ENCODE measurements around the gene PDSS2.

DNA sequence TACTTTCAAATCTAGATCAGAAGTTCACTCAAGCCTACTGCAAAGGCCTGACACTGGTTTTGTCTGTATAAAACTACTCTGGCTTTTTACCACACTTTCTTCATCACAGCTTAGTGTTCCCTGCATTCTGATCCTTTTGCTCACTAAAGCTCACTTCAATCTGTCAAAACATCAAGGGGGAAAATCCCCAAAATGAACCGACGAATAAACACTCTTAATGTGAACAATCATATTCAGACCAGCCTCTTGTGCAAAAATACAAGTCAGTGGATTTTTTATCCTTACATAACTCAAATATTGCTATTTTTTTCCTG, 98.5 kb downstream of the PRDM1 start:
- RRBS, result no CpG with 5 or more reads among the region's 2 CpGs

GRCh38 chr6:106195609-106196120, 109.5 kb downstream of the PRDM1 start:
- RRBS, result no CpG with 5 or more reads among the region's 4 CpGs

DNA sequence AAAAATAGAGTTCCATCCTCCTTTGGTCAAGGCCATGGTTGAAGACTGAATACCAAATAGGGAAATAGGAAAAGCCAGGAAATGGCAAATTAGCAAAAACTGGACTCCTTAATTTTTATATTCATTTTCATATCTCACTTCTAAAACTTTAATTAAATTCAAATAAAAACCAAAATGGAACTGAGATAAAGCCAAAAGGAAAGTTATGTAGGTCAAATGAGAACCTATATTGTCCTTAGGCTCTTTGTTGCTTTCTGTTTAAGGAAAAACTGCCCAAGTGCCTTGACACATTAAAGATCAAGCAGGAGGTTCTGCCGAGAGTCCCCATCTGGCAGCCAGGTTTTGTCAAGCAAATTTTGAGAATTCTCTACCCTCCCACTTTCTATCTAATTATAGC, 79.6 kb downstream of the ATG5 start:
- RRBS, result no CpG with 5 or more reads among the region's 1 CpG

GRCh38 chr6:106270768-106271476, 54.6 kb downstream of the ATG5 start:
- RRBS, result no CpG with 5 or more reads among the region's 2 CpGs

GRCh38 chr6:106447794-106448531, 87.4 kb downstream of the CRYBG1 start:
- RRBS, result no CpG with 5 or more reads among the region's 8 CpGs

DNA sequence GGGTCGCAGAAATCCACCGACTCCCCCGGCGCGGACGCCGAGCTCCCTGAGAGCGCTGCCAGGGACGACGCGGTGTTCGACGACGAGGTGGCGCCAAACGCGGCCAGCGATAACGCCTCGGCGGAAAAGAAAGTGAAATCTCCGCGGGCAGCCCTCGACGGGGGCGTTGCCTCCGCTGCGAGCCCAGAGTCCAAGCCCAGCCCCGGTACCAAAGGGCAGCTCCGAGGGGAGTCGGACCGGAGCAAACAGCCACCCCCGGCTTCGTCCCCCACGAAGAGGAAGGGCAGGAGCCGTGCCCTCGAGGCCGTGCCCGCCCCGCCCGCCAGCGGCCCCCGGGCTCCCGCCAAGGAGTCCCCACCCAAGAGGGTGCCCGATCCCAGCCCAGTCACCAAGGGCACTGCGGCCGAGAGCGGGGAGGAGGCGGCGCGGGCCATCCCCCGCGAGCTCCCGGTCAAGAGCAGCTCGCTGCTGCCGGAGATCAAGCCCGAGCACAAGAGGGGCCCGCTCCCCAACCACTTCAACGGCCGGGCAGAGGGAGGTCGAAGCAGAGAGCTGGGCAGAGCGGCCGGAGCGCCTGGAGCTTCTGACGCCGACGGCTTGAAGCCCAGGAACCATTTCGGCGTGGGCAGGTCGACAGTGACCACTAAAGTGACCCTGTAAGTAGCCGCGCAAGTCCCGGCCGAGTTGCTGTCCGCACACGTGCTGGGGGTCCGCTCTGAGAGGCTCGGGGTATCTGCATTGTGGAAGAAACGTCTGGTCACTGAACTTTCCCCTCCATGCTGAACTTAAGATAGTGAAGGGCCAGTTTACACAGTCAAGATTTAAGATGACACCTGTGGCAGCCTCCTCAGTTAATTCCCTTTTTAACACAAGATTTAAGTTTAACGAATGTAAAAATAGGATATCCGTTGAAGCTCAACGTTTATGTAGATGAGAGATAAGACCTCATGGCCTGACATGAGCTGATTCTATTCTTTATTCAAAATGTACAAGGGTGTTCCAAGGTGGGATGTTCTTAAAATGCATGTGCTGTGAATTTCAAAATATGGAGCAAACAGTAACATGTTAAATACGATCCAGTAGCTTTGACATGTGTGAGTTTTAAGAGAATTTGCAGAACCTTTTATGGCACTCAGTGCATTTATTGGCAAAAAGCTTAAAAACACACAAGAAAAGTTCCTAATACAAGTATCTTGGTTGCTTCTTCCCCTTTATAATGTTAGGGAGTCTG, 116.5 kb downstream of the RTN4IP1 start:
- RRBS, result 8% methylated on average over 35 of the region's 83 CpGs

DNA sequence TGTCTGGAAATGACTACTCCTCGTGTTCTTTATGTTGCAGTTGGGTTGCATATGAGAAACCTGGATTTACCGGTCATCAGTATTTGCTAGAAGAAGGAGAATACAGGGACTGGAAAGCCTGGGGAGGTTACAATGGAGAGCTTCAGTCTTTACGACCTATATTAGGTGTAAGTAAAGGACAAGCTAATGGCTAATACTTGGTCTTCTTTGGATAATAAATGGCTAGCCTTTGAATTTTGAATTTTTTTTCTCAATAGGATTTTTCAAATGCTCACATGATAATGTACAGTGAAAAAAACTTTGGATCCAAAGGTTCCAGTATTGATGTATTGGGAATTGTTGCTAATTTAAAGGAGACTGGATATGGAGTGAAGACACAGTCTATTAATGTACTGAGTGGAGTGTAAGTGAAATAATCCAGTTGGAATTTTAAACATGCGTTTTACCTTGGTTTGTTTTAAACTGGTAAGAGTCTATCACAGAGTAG, 84.7 kb downstream of the RTN4IP1 start:
- RRBS, result no CpG with 5 or more reads among the region's 4 CpGs

DNA sequence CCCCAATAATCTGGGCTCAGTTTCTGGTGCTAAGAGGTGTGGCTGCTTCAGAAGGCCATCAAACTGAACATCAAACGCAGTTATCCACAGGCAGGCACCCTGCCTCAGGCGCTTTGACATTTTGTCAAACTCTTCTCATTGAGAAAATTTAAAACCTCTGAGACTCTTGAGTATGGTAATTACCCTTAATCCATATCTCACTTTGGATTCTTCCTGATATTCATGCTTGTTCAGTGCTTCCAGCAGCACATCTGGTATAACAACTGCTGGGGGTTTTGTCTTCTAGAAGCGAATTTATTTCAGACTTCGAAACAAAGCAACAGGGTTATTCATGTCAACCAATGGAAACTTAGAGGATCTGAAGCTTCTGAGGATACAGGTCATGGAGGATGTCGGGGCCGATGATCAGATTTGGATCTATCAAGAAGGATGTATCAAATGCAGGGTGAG, 68.2 kb downstream of the RTN4IP1 start:
- RRBS, result no CpG with 5 or more reads among the region's 6 CpGs

DNA sequence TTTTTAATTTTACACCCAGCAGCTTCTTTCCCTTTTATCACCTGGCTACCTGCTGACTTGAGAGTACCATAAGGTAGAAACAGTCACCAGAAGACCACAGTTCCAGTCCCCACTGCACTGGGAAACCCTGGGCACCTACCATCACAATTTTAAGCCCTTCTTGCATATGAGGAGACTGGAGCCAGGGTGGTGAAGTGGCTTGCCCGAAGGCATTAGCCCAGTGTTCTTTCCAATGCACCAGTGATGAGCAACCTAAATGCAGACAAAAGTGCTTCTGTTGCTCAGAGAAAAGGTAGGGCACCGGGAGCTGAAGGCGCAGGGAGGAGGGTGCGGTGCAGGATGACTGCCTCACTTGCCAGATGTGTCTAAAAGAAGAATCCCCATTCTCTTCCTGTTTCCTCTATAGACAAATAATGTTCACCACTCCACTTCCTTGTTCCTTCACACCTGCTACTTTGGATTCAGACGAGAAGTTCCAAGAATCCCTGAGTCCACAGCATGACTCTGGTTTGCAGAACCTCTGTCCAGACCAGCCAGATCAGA, 86.5 kb downstream of the QRSL1 start:
- RRBS, result no CpG with 5 or more reads among the region's 5 CpGs

DNA sequence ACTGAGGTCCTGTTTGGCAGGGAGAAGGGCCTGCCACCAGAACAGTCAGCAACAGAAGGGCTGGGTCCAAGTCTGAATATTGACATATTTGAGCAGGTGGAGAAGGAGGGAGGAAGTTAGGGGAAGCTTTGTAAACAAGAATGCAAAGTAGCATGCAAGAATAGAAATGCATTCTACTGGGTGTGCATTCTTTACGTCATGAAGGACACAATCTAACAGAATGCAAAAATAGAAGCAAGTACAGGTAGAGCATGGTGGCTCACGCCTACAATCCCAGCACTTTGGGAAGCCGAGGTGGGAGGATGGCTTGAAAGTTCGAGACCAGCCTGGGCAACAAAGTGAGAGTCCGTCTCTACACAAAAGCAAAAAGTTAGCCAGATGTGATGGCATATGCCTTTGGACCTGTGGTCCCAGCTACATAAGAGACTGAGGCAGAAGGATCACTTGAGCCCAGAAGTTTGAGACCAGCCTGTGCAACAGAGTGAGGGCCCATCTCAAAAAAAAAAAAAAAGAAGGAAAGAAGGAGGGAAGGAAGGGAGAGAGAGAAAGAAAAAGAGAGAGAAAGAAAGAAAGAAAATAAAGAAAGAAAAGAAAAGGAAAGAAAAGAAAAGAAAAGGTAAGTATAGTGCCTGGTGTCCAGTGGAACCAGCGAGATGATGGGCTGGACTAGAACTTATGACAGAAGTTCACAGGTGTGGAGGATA, 100.7 kb downstream of the QRSL1 start:
- RRBS, result no CpG with 5 or more reads among the region's 6 CpGs

DNA sequence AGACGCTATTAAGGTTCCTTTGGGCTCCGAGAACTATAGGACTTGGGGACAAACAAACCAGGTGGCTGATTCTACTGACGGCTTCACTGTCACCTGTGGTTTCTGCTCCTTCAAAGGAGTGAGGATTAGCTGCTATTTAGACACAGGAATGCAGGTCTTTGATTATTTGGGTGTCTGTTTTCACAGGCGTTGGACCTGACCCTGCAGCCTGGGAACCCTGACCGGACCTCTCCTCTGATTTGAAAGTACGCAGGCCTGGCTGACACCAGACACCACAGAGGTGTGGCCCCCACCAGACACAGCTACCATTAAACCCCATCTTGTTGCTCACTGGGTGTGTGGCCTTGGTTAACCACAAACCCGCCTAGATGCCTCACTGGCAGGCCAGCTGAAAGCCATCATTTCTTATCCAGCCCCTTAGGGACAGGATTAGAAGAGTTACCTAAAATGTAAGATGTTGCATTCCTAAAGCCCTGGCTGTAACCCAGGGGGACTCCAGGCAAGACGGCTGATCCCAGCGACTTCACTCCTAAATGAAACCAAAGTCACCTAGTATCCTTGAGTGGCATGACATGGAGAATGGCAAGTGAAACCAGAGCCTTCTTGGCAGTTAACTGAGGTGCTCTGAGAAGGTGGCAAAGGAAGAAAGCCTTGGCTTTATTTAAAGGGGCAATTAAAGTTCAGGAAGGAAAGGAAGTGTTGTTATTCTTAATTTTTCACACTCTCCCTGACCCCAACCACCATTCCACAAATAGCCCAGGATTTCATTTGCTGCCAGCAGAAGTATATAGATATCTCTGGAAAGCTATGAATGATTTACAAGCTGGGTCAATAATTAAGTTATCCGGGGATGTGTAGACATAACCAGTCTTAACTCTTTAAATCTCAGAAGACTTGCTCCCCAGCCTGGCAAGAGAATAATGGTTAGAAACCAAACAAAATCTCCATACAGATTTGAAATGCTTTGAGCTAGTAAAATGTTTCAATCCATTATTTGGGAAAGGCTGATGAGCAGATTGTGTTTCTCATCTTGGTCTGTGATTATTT, 169.9 kb downstream of the QRSL1 start:
- RRBS, result no CpG with 5 or more reads among the region's 10 CpGs

DNA sequence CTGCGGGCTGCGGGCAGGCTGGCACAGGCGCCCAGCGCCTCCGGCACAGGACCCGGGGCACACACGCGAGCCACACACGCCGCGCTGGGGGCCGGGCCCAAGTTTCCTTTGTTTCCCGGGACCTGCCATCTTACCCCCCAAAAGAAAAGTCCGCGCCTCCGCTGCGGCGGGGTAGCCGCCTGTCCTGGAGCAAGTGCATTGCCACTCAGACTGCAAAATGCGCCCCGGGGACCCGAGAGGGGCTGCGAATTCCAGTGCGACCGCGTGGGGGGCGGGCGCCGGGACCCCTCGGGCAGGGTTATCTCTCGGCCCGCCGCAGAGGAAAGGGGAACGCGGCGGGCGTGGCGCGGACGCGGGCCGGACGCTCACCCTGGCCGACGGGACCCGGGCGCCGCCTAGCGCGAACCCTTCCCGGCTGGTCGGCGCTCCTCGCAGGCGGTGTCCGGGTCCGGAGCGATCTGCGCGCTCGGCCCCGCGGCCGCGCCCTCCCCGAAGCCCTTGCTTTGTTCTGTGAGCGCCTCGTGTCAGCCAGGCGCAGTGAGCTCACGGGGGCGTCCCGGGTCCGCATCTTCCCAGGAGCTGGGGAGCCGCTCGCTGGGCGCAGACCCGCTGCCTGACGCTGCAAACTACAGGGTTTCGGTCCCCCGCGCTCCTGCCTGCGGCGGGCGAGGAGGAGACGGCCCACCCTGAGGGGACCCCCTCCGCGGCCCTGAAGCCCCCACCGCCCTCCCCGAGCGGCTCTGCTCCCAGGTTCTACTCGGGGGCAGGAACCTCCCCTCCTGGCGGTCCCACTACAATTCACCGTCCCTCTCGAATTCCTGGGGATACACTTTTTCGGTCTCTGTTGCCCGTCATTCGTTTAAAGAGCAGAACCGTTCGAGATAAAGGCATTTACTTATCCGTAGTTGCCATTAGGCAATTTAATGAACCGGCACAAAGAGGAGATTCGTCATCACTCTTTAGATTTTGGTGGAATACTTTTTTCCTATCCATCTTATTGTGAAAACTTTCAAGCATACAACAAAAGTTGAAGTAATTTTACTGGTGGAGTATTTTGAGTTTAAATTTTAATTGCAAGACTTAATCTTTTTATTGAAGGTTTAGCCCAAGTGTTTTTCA, 830 bp upstream of the CD24 start:
- RRBS, result no CpG with 5 or more reads among the region's 102 CpGs

- RRBS, result no CpG with 5 or more reads among the region's 12 CpGs
Measured at GRCh38 chr6:107129164-107129915, 14.0 kb upstream of the BEND3 start.

DNA sequence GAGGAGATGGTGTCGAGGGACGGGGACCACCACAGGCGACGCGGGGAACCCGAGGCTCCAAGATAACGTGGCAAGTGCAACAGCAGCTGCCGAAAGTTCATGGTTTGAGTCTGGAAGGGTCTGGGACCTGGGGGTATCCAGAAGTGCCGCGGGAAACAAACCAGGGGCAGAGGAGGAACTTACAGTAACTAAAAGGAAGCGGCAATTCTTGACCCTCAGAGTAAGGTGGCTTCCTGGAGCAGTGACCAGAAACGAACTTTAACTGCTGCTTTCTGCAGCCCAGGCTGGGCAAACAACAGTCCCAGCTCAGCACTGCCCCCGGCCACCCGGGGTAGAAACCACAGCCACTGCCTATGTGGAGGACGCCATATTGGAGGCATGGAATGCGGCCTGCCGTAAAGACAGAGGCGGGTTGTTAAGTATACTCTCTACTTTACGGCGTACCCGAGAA, at the start of gene PDSS2:
TSS of gene PDSS2 (minus strand) at position 380 of the 451 bp plus-strand sequence.
- RRBS, result no CpG with 5 or more reads among the region's 21 CpGs

GRCh38 chr6:107653135-107653754, 163.3 kb downstream of the SOBP start:
- RRBS, result no CpG with 5 or more reads among the region's 10 CpGs

GRCh38 chr6:107741179-107741692, 82.9 kb downstream of the SCML4 start:
- RRBS, result no CpG with 5 or more reads among the region's 3 CpGs

- RRBS, result no CpG with 5 or more reads among the region's 5 CpGs
Measured at GRCh38 chr6:107793030-107793626, 31.0 kb downstream of the SCML4 start.

- RRBS, result no CpG with 5 or more reads among the region's 1 CpG
Measured at GRCh38 chr6:107901119-107901571, 56.9 kb downstream of the SEC63 start.

- RRBS, result no CpG with 5 or more reads among the region's 34 CpGs
Measured at GRCh38 chr6:108114773-108115279, 40.3 kb upstream of the OSTM1 start.

- RRBS, result no CpG with 5 or more reads among the region's 2 CpGs
Measured at GRCh38 chr6:108127694-108128249, 38.0 kb upstream of the NR2E1 start.

Data from CMK (cell line).